Esophagus muscularis mucosa (tissue), 4 donors: ENCODE results near the genes PCDH11Y, VCY, VCY1B, HSFY1, RPS4Y2, RBMY1E and BPY2.

- PRO-cap = no peak
- RAMPAGE, long total RNA, 4 experiments = no peak in any of the 4 experiments
Measured at GRCh38 chrY:5000001-5000440, at the start of gene PCDH11Y. Gene PCDH11Y, plus strand, starts transcription at chrY:5000296.

- PRO-cap = no peak
- RAMPAGE, long total RNA, 4 experiments = no peak in any of the 4 experiments
Measured at GRCh38 chrY:11047346-11047677, 1519.6 kb downstream of the TSPY10 start.

GRCh38 chrY:12661887-12662844 lies 38.9 kb upstream of the USP9Y start:
- PRO-cap = no peak
- RAMPAGE, long total RNA, 4 experiments = start-site peak on the plus strand in 2 of 4 experiments, at chrY:12662369-12662416 at its widest, 79 to 133 reads per replicate

DNA sequence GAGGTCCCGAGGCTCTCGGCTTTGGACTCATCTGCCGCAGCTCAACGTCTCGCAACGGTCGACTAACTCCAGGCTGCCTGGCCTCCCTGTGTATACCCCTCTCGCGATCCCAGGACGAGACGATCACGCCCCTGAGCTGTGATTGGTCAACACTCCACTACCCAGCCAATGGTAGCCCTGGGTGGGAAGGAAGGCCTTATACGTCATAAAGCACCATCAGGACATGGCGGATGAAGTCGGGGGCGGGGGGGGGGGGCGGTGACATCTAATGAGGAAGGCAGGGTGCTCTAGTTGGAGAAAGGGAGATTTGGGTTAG lies at the start of gene VCY:
VCY (minus strand) TSS at position 64 of the 316 bp plus-strand sequence.
- PRO-cap = no peak
- RAMPAGE, long total RNA, 4 experiments = no peak in any of the 4 experiments

DNA sequence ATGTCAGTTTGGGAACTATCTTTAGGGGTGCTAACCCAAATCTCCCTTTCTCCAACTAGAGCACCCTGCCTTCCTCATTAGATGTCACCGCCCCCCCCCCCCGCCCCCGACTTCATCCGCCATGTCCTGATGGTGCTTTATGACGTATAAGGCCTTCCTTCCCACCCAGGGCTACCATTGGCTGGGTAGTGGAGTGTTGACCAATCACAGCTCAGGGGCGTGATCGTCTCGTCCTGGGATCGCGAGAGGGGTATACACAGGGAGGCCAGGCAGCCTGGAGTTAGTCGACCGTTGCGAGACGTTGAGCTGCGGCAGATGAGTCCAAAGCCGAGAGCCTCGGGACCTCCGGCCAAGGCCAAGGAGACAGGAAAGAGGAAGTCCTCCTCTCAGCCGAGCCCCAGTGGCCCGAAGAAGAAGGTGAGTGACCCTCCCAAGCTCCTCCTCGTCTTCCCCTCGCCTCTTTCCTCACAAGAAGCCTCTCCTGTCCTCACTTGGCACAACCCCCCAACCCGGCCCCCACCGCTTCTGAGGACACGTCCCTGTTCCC lies at the start of gene VCY1B:
VCY1B (plus strand) TSS at position 253 of the 547 bp plus-strand sequence.
- PRO-cap = no peak
- RAMPAGE, long total RNA, 4 experiments = no peak in any of the 4 experiments

- PRO-cap = no peak
- RAMPAGE, long total RNA, 4 experiments = no peak in any of the 4 experiments
Measured at GRCh38 chrY:18546371-18547001, at the start of gene HSFY1. Gene HSFY1, plus strand, starts transcription at chrY:18546720.

DNA sequence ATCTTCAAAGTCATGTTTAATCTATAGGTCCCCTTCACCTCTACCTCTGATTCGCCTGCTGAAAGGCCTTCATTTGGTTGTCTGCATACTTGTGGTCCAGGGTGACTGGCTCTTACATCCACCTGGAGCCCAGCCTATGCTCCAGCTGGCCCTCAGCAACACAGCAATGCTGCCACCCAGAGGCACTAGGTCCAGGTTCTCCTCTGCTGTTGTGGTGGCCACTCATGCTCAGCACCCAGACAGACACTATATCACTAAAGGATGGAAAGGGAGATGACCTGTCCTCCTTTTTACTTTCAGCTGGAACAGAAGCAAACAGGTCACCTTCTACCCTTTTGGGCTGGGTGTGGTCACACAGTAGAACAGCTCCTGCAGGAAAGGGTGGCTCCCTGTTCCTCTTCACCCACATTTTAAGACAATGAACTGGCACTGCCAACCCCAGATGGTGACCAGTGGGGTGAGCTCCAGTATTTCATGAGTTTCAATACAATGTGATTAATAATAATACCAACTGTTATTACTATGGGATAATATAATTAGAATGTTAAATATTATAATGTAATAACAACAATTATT lies 242.4 kb upstream of the HSFY2 start:
- PRO-cap = no peak
- RAMPAGE, long total RNA, 4 experiments = no peak in any of the 4 experiments

DNA sequence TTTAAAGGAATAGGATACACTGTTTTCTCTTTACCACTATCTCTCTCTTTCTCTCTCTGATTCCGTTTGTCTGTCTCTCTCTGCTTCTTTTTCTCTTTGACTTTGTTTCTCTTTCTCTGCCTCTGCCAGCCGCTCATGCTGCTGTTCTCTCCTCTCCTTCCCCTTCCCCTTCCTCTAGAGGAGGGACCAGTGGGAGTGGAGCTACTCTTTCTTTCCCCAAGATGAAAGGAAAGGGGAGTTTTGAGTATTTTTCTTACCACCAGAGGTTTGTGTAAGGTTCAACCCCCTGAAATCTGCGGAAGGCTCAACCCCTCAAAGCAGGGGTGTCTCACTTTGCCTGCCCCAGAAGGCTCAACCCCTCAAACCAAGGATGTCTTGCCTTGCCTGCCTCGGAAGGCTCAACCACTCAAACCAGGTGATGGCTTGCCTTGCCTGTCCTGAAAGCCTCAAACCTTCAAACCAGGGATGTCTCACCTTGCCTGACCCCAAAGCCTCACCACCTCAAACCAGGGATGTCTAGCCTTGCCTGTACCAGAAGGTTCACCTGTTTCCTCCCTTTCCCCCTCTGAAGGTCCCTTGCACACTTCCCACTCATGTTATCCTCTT lies 267.1 kb upstream of the HSFY2 start:
- PRO-cap = no peak
- RAMPAGE, long total RNA, 4 experiments = no peak in any of the 4 experiments

GRCh38 chrY:20755933-20756248 lies at the start of gene RPS4Y2:
Gene RPS4Y2, plus strand, starts transcription at chrY:20756108.
- PRO-cap = no peak
- RAMPAGE, long total RNA, 4 experiments = no peak in any of the 4 experiments

DNA sequence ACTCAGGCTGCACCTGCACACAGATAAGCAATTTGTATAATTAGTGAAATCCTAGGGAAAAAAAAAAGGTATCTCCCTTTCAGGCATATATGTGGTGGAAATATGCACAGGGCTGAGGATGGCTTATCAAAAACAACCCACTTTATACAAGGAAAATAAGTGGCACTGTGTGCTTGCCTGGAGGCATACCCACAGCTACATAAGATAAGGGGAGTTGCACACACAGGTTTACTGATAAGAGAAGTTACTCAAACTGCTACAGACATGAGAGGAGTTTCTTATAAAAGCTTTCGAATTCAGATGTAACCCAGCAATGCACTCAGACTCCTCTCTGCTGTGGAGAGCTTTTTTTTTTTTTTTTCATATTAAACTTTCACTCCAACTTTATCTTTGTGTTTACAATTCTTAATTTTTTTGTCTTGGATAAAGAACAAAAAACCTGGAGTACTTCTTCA lies 372.8 kb upstream of the RBMY1B start:
- PRO-cap = no peak
- RAMPAGE, long total RNA, 4 experiments = no peak in any of the 4 experiments

GRCh38 chrY:21917880-21918356 lies at the start of gene RBMY1E:
Gene RBMY1E, minus strand, starts transcription at chrY:21918032.
- PRO-cap = no peak
- RAMPAGE, long total RNA, 4 experiments = no peak in any of the 4 experiments

- PRO-cap = no peak
- RAMPAGE, long total RNA, 4 experiments = no peak in any of the 4 experiments
Measured at GRCh38 chrY:22984061-22984489, at the start of gene BPY2. Gene BPY2, plus strand, starts transcription at chrY:22984263.